Measurements from ENCODE around the gene PPP2R5B.

- RRBS: no CpG with 5 or more reads among the region's 3 CpGs
Observed at GRCh38 chr11:64533935-64534195, 21.9 kb upstream of the SLC22A11 start.

- RRBS: no CpG with 5 or more reads among the region's 14 CpGs
Observed at GRCh38 chr11:64553811-64554359, 1.9 kb upstream of the SLC22A11 start.

DNA sequence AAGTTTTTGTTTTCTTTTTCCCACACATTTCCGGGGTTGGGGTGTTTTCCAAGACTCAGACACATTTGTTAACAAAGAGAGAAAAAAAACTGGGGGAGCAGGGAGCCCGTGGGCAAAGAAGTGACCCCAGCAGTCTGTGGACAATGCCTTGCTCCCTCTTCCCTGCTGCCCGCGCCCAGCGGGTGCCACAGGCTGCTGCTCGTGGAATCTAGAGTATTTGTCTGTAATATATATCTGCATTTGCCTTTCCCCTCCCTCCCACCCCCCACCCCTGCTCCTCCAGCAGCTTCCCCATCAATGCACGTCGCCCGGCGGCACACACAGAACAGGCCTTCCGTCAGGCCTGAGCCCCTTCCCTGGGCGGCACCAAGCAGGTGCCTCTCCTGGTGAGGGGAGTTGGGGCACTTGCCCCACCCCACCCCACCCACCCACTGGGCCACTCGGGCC is 15.2 kb downstream of the SLC22A12 start:
- RRBS: no CpG with 5 or more reads among the region's 13 CpGs

DNA sequence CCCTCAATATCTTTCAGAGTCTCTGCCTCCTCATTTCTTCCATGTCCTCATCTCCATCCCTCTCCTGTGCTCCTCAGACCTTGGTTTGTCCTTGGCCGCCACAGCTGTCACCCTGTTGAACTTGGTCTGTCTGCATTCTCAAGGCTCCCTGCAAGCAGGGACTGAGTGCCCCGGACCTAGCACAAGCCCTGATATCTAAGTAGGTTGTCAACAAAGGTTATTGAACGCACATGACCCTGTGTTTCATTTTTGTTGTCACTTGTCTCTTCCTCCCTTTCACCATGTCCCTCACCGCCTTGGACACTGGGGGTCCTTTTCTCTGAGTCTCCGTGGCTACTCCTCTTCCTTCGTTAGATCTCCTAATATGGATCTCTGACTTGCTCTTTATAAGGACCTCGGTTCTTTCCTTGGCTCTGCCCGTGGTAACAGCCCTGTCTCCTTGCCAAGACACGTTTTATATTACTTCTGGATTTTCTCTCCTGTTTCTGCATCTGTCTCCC is 38.6 kb downstream of the SLC22A12 start:
- RRBS: no CpG with 5 or more reads among the region's 9 CpGs

- RRBS: 57% methylated on average over 12 of the region's 50 CpGs
Observed at GRCh38 chr11:64630140-64630671, 39.2 kb downstream of the SLC22A12 start.

- RRBS: no CpG with 5 or more reads among the region's 7 CpGs
Observed at GRCh38 chr11:64760459-64760946, 729 bp upstream of the PYGM start.

GRCh38 chr11:64762371-64763712 is 3.1 kb upstream of the PYGM start:
- RRBS: no CpG with 5 or more reads among the region's 19 CpGs

DNA sequence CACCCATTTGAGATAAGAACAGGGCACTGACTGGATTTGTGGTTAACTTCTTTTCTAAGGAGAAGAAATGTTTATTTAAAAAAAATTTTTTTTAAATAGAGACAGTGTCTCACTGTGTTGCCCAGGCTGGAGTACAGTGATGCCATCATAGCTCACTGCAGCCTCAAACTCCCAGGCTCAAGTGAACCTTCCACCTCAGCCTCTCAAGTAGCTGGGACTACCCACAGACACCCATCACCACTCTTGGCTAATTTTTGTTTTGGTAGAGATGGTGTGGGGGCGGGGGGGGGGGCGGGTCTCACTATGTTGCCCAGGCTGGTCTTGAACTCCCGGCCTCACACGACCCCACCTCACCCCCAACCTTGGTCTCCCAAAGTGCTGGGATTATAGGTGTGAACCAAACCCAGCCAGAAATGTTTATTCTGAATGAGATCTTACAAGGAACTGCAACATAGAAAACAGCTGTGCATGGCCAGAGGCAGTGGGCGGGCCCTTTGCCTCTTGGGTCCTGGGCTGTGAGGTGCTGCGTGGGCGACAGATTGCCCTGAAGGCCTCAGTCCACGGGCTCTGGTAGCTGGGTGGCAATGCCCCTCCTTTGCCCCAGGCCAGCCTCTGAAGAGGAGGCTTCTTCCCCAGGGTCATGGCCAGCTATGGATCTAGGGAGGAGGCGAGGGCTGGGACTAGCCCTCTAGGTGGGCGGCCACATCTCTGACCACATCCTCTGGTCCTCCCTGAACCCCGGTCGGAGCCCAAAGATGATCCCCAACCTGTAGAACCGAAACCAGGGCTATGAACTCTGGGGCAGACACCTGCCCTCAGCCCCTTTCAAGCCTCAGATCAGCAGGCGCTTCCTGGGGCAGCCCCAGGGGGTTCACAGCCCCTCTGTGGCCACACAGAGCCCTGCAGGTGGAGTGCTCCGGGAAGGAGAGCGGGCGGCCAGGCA is 6.4 kb upstream of the CDC42BPG start:
- RRBS: no CpG with 5 or more reads among the region's 17 CpGs

DNA sequence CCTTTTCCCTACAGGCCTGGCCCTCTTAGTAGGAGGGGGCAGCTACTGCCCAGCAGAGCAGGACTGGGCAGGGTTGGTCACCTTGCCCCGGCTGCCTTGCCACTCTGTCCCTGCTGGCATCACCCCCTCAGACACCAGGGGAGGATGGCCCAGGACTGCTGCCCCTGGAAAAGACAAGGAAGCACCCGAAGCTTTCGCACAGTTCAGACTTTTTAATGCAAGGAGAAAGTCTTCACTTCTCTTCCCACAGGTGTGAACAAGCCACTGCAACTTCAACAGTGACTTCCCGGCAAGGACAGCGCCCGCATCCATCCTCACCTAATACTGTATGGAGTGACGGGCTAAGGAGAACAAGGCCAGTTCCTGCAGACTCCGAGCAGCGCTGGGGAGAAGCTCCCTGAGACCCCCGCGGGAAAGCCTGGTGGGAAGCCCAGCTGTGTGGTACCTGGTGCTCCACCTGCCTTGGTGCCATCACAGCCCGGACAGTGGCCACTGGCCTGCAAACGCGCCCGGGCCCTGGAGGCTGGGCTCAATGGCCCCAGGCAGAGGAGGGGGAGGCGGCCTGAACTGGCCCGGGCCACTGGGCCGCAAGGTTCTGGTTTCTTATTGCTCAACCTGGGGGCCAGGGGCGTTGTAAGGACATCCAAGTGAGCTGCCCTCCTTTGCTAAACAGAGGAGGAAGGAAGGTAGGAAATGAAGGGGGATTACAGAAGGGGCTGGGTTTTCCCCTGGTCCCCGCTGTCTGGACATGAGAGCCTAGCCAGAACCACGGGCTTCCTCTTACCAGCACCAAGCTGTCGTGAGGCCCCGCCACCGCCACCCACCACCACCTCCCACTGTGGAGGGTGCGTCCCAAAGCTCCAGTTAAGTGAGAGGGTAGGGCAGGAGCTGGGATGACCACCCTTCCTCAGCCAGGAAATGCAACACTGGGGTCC is 8.4 kb upstream of the CDC42BPG start:
- RRBS: 87% methylated on average over 3 of the region's 25 CpGs

DNA sequence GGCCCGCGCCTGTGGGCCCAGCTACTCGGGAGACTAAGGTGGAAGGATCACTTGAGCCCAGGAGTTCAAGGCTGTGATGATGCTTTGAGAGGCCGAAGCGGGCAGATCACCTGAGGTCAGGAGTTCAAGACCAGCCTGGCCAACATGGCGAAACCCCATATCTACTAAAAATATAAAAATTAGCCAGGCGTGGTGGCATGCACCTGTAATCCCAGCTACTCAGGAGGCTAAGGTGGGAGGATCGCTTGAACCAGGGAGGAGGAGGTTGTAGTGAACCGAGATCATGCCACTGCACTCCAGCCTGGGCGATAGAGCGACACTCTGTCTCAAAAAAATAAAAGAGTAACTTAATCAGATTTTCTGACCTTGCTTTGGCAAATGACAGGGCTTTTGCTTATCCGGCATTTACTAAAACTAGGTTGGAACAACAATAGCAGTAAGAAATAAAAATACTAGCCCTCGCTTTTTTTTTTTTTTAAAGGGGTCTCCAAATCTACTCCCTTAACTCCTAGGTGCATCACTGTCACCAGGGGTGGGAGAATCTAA is 6.2 kb downstream of the EHD1 start:
- RRBS: no CpG with 5 or more reads among the region's 13 CpGs

GRCh38 chr11:64885259-64886113 is 7.1 kb upstream of the EHD1 start:
- RRBS: no CpG with 5 or more reads among the region's 13 CpGs

GRCh38 chr11:64896337-64896988 is 18.0 kb upstream of the EHD1 start:
- RRBS: 100% methylated on average over 1 of the region's 14 CpGs

DNA sequence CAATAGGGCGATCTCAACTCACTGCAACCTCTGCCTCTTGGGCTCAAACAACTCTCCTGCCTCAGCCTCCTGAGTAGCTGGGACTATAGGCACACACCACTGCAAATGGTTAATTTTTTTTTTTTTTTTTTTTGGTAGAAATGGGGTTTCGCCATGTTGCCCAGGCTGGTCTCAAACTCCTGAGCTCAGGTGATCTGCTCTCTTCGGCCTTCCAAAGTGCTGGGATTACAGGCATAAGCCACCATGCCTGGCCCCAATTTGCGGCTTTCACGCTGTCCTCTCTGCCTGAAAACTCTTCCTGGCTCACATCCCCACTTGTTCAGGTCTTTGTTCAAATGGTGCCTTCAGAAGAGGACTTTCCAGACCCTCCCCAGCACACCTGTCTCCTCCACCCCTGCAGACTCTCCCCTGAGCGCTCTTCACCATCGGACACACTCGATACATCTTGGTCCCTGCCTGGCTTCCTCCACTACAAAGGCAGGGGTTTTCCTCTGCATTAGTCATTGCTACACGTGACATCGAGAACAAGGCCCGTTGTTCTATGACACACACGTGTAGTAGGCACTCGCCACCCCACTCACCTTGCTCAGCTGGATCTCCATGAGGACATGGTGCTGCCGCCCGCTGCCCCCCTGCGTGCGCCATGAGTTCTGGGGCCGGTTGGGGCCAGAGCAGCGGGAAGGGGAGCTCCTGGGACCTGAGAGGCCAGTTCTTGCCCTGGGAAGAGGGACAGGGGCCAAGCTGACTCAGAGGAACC is 16.9 kb downstream of the ATG2A start:
- RRBS: no CpG with 5 or more reads among the region's 19 CpGs

DNA sequence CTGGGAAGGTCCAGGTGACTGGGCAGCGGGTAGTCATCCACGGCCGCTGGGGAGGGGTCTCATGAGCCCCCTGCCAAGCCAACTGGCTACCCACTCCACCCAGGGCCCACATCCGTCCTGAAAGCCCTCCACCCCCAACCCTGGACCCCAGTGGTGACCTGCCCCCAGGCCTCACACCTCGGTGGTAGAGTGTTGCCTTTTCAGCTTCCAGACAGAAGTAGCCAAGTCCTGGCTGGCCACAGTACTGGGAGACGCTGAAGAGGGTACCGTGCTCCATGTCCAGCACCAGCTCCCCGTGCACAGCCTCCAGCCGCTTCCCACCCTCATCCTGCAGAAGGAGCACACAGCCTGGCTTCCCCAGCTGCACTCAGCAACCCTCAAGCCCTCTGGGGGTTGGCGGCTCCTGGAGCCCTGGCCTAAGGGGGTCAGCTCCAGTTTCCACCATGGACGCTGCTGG is 10.5 kb downstream of the ATG2A start:
- RRBS: no CpG with 5 or more reads among the region's 11 CpGs

- RRBS: no CpG with 5 or more reads among the region's 12 CpGs
Observed at GRCh38 chr11:64908295-64908688, 8.7 kb downstream of the ATG2A start.

- RRBS: over 99% methylated on average over 2 of the region's 14 CpGs
Observed at GRCh38 chr11:64913551-64913976, 3.4 kb downstream of the ATG2A start.

- RRBS: 4% methylated on average over 6 of the region's 26 CpGs
Observed at GRCh38 chr11:64915955-64916841, 811 bp downstream of the ATG2A start.

- RRBS: 2% methylated on average over 32 of the region's 65 CpGs
Observed at GRCh38 chr11:64923782-64925094, at the start of gene PPP2R5B. Gene PPP2R5B (plus strand): TSS chr11:64924689.

GRCh38 chr11:65083500-65083716 is 432 bp downstream of the CDCA5 start:
- RRBS: no CpG with 5 or more reads among the region's 8 CpGs

DNA sequence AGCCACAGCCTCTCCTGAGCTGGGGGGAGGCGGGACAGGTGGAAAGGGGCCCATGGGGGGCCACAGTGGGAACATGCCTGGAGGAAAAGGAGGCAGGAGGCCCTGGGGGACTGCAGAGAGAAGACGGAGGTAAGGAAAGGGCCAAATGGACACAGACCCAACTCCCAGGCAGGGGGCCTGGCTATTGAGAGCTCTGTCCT is 4.1 kb downstream of the SYVN1 start:
- RRBS: no CpG with 5 or more reads among the region's 2 CpGs

All from HGPS cell (cell line).